Mesangial cell (primary cell): ENCODE measurements around the gene FTMT.

DNA sequence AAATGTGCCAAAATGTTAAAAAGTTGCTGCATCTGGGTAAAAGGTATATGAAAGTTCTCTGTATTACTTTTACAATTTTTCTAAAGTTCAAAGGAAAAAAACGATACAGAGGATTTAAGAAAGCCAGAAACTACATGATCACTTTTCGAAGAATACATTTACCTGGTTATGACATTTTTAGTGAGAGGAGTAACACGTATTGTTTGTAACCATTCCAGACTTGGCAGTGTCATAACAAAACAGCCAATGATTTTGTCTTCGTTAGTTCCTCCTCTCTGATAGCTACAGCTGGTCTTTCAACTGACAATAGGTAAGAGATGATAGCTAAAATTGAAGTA is 117.1 kb upstream of the TNFAIP8 start:
- RAMPAGE, long total RNA = no peak

- RAMPAGE, long total RNA = no peak
Observed at GRCh38 chr5:119269139-119269905, 86.5 kb upstream of the TNFAIP8 start.

DNA sequence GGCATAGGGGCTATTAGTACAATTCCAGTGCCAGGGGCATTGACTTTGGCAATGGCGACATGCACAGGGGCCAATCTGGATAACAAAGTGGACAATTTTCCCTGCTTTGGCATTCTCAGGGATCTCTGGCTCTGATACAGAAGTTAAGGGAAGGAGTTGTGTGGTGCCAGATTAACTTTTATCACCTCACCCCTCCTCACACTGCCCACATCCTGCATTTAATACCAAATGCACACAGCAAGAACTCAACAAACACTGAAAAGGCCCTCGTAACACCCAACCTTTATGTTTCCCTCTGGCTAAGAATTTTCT is 84.3 kb upstream of the TNFAIP8 start:
- RAMPAGE, long total RNA = no peak

DNA sequence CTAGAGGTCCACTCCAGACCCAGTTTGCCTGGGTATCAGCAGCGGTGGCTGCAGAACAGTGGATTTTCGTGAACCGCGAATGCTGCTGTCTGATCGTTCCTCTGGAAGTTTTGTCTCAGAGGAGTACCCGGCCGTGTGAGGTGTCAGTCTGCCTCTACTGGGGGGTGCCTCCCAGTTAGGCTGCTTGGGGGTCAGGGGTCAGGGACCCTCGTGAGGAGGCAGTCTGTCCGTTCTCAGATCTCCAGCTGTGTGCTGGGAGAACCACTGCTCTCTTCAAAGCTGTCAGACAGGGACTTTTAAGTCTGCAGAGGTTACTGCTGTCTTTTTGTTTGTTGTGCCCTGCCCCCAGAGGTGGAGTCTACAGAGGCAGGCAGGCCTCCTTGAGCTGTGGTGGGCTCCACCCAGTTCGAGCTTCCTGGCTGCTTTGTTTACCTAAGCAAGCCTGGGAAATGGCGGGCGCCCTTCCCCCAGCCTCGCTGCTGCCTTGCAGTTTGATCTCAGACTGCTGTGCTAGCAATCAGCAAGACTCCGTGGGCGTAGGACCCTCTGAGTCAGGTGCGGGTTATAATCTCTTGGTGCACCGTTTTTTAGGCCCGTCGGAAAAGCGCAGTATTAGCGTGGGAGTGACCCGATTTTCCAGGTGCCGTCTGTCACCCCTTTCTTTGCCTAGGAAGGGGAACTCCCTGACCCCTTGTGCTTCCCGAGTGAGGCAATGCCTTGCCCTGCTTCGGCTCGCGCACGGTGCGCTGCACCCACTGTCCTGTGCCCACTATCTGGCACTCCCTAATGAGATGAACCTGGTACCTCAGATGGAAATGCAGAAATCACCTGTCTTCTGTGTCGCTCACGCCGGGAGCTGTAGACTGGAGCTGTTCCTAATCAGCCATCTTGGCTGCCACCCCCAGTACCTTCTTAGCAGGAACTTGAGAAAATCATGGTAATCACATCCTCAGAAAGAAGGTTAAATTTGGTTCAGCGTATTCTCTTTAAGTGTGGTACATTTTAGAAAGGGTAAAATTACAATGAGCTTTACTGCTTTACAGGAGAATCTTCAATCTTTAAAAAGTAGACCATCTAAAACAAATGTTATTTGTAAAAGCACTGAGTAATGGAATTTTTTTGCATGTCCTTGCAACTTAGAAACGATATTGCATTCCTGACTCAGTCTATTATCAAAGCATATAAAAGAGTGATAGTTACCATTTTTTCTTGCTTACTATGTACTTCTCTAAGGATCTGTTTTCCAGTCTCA is 56.0 kb upstream of the TNFAIP8 start:
- RAMPAGE, long total RNA = no peak

GRCh38 chr5:119309323-119309799 is 46.5 kb upstream of the TNFAIP8 start:
- RAMPAGE, long total RNA = no peak

GRCh38 chr5:119341416-119341986 is 14.3 kb upstream of the TNFAIP8 start:
- RAMPAGE, long total RNA = no peak

DNA sequence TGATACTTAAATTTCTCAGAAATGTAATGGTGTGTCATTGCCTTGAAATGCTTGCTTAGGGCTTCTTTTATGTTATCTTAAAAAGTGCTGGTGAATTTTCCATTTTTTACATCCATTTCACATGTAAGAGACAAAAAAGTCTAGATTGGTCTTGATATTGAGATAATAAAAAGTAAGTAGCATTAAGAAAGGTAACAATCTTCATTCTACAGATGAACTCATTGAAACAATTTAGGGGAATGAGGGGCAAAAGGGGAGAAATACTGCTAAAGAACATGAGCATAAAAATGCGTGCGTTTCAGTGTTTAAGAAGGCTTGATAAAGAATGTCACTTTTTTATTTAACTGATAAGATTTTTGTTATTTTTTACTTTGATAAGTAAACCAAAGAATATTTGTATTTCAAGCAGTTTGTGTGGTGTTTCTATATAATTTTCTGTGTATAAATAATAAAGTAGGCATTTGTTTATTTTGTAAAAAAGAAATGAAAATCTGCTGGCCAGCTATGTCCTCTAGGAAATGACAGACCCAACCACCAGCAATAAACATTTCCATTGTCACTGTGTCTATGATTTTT is 38.3 kb downstream of the TNFAIP8 start:
- RAMPAGE, long total RNA = no peak

GRCh38 chr5:119418707-119419236 is 33.5 kb upstream of the HSD17B4 start:
- RAMPAGE, long total RNA = no peak

- RAMPAGE, long total RNA = no peak
Observed at GRCh38 chr5:119518042-119518853, 66.0 kb downstream of the HSD17B4 start.

- RAMPAGE, long total RNA = no peak
Observed at GRCh38 chr5:120700491-120701030, 236.5 kb downstream of the PRR16 start.

DNA sequence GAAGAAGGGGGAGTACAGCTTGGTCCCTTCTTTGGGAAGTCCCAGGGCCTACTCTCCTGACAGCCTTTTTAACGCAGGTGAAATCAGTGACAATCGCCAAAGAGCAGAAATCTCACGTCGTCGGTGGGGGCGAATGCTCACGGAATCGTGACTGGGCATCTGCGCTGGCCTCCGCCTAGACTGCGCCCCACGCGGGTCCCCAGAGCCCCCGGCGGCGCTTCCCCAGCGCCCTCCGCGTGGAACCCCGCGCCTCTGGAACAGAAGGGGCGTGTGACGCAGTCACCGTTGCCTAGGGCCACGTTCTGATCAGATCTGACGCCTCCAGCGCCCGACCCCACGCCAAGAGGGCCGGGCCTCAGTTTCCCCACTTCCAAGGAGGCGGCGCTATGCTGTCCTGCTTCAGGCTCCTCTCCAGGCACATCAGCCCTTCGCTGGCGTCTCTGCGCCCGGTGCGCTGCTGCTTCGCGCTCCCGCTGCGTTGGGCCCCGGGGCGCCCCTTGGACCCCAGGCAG is at the start of gene FTMT:
TSS of gene FTMT (plus strand) at position 305 of the 512 bp plus-strand sequence.
- RAMPAGE, long total RNA = no peak

DNA sequence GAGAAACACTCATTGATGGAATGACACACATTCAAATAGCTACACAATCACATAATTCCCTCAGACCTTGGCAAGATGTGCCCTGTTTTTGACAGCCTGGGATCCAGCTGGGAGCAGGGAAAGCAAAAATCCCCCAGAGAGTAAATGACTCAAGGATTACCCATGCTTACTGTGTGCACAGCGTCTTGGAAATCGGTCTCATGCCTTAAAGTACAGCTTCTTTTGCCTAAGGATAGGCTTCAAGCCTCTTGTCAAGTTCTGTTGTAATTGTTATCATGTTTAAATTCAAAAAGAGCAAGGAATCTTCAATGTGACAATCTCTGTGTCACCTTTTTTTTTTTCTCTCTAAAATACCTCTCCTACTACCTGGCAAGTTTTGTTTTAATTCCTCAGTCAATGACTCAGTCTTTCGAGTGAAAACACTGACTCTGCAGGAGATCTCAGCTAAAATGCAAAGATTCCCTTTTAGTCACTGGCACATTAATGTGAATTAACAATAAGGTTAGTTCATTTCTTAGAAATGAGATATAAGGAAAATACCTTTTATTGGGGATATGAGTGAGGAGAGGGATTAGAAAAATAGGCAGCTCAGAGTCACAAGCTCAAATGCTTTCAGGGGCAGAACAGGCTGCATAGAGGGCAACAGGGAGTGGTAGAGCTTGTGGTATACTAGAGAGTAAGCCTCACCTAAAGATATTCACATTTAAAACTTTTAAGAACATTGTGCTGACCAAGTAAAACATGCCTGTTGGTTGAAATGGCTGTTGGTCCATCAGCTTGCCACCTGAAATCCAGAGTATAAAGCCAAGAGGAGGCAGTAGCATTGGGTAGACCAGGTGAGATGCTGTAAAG is 3.9 kb downstream of the ENSG00000250803 start:
- RAMPAGE, long total RNA = no peak

DNA sequence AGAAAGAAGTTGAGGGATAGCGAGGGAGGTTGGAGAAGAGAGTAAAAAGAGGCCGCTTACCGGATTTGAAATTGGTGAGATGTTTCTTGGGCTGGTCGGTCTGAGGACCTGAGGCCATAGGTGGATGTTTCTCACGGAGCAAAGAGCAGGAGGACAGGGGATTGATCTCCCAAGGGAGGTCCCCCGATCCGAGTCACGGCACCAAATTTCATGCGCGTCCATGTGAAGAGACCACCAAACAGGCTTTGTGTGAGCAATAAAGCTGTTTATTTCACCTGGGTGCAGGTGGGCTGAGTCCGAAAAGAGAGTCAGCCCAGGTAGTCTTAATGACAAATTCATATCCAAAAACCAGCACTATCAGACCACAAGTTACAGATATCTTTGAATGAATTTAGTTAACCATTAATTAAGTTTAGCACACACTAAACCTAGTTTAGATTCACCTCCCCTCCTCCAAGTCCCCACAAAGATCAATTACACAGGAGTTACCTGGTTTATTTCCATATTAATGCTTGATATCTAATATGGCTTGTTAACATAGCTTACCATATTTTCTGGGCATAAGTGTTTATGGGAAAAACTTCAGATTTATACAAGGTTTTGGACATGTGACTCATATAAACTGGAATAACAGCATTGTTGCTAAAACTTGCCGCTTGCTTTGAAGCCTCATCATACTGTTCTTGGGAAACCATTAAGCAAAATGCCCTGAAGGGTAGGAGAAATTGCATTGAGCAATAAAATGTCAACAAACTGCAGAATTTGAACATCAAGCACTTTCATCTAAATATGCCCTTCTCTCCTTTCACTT is 166.7 kb downstream of the SNCAIP start:
- RAMPAGE, long total RNA = no peak

- RAMPAGE, long total RNA = no peak
Observed at GRCh38 chr5:123035132-123035601, 1.4 kb downstream of the PPIC start.

DNA sequence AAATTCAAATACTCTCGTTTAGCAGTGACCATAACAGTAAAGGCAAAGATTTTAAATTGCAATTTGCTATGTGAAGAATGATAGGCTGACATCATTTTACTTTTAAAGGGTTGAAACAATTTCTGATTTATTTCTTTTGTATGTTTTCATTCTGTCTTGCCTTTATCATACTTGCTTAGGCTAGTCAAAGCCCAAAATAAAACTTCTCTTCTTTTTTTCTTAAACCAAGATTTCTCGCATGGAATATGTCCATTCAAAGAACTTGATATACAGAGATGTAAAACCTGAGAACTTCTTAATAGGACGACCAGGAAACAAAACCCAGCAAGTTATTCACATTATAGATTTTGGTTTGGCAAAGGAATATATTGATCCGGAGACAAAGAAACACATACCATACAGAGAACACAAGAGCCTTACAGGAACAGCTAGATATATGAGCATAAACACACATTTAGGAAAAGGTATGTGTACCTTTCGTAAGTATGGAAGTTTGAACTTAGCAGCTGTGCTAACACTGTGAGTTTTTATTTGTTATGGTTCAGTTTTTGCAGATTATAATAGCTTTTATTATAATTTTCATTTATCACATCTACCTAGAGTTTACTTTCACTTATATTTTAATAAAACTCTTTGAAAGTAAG is 63.6 kb downstream of the CSNK1G3 start:
- RAMPAGE, long total RNA = no peak

DNA sequence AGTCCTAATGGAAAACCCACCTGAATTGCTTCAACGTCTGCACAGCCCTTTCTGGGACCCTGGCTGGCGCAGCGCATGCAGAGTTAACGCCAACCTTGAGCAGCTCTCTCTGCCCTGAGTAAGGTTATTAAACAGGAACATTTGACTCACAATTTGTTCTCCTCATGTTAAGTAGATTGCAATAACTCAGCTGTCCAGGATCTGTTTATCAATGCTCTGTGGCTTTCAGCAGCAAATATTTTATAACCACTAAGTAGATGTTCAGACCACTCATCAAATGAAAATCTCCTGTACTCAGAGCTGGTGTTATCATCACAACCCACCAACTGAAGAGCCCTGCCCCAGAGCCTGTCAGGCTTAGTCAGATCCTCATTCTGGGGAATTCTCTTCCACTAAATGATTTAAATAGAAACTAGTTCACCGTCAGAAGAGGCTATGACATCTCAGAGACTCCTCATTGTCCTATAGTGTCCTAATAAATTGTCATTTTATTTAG is 403.0 kb downstream of the ZNF608 start:
- RAMPAGE, long total RNA = no peak

GRCh38 chr5:124660734-124661093 is 85.7 kb downstream of the ZNF608 start:
- RAMPAGE, long total RNA = no peak

- RAMPAGE, long total RNA = no peak
Observed at GRCh38 chr5:124677743-124678305, 68.6 kb downstream of the ZNF608 start.

DNA sequence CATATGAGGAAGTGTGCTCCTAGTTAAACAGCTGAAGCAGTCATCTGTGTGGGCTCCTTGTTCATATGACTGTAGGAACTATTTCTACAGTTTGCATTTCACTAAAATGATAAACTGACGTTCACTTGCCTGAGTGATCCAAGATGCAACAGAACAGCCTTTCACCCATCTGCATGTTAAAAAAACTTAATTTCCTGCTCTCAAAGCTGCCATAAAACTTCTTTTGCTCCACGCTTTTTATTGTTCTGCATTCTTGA is 44.0 kb downstream of the ZNF608 start:
- RAMPAGE, long total RNA = no peak

DNA sequence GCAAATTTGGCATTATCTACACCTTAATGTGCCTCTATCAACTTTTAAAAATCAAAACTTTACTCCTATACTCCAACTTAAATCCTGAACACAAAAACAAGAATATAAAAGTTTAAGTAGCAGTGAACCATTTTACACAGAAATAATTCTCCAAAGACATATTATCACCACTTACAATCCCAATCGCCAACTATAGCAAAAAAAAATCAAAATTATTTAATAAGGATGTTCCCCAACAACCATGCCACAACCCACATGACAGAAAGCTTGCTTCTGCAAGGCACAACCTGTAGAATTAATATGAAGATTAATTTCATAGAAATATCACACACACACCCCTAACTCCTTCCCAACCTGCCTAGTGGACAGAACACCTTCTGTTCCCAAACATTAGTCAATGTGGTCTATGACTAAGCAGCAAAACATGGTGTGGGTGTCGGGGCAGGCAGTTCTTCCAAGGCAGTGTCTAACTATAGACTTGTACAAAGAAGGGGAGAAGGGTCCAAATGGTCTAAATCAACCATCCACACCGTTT is 3.7 kb downstream of the ZNF608 start:
- RAMPAGE, long total RNA = no peak